ENCODE data around the genes HAPLN2, PRCC, ETV3, CD5L and OR10K1.

- RRBS = 0% methylated on average over 1 of the region's 10 CpGs
Measured at GRCh38 chr1:156496974-156497523, 3.5 kb downstream of the MEF2D start.

- RRBS = under 1% methylated on average over 44 of the region's 46 CpGs
Measured at GRCh38 chr1:156500856-156501317, 312 bp upstream of the MEF2D start.

- RRBS = no CpG with 5 or more reads among the region's 6 CpGs
Measured at GRCh38 chr1:156504008-156504693, 3.6 kb upstream of the MEF2D start.

DNA sequence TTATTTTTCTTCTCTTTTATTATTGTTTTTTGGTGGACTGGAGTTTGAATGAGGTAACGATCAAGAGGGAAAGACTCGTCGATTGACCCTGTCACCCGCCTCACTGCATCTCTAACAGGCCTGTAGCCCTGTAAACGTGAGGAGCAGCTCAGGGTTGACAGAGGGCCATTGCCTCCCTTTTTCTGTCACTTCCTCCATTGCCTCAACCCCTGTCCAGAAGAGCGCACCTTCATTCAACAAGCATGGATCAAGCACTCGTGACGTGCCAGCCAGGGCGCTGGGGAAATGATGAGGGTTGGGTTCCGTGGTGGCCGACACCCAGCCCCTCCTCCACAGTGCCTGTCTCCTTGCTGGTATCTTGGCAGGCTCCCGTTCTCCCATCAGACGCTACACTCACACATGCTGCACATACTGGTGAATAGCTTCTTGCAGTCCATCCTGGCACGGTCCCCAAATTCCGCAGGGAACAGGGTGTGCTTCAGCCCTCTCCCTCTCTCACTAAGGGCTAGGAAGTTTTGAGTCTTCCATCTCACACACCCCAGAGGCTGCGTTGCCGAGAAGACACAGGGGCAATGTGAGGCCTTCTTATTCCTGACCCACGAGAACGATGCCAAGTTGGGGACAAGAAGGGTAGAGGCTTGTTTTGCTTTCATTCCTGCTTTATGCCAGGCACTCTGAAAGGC, 10.0 kb upstream of the MEF2D start:
- RRBS = no CpG with 5 or more reads among the region's 19 CpGs

DNA sequence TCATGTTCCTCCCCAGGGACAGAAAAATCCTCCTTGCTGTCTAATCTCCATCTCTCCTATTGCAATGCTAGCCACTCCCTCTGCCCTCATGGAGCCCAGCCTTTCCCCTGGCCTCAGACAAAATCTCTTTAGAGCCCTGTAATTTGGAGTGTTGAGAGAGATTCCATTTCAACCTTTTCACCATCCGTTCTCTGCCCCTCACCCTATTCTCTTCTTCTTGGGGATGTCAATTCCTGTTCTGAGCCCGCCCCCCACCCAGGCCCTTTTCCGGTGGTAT, 306 bp upstream of the HAPLN2 start:
- RRBS = no CpG with 5 or more reads among the region's 3 CpGs

DNA sequence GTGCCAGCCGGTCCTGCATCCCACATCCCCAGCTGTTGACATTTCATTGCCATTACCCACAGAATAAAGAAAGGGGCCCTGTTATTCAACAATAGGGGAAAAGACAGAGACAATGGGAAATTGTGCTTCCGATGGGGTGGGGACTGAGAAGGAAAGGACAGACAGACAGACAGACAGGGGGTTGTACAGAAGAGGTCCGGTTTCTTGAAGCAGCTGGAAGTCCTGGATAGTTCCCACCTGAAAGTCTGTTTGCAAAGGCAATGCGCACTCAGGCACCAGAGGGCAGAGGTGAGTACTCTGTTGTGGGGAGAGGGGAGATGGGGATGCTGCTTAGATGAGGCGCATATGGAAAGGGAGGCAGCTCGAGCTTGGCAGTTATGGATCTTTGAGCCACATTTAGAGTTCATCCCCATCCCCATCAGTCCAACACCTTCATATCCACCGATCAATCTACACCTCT, at the start of gene HAPLN2:
Gene HAPLN2 (plus strand): TSS at position 168 of the 460 bp plus-strand sequence.
- RRBS = no CpG with 5 or more reads among the region's 7 CpGs

DNA sequence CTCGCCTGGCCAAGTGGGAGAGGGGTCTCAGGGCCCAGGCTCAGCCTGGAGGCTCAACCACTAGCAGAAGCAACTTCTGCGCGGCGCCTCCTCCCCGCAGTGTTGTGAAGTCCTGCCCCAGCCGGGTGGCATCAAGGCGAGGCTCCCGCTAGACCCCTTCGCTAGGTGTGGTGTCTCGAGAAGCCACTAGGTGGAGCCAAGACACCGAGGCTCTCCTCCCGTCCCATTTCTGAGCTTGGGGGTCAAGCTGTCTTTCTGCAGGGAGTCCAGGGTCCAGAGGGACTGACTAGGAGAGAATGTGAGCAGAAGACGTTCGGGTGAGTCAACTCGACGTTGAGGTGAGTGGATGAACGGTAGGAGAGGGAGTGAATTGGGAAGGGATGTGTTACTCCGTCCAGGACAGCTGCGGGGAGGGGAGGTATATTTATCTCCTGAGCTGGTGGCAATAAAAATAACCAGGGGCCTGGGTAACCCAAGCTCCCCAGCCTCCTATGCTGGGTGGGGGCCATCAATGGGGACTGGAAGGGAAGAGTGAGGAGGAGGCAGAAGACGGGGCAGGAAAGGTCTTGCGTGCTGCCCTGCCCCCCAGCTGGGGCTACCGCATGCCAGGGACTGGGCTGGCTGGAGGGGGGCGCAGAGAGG, 12.4 kb upstream of the NES start:
- RRBS = no CpG with 5 or more reads among the region's 23 CpGs

GRCh38 chr1:156697463-156698148, 7.8 kb downstream of the CRABP2 start:
- RRBS = no CpG with 5 or more reads among the region's 9 CpGs

DNA sequence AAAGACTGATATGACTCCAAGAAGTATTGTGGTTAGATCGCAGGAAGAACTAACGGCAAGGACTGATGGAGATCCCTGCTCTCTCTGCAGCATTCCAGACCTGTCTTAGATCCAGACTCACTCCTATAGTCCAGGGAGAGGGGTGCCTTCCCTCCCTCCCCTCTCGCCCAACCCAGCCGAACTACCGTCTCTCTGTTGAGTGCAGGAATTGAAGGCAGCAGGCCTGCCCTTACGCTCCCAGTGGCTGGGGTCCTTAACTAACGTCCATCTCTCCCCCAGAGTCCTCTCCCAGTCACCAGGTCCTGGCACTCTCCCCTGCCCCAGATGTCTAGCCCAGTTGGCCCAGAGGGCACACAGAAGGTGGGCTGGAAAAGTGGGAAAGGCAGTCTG, 1.2 kb downstream of the CRABP2 start:
- RRBS = no CpG with 5 or more reads among the region's 7 CpGs

DNA sequence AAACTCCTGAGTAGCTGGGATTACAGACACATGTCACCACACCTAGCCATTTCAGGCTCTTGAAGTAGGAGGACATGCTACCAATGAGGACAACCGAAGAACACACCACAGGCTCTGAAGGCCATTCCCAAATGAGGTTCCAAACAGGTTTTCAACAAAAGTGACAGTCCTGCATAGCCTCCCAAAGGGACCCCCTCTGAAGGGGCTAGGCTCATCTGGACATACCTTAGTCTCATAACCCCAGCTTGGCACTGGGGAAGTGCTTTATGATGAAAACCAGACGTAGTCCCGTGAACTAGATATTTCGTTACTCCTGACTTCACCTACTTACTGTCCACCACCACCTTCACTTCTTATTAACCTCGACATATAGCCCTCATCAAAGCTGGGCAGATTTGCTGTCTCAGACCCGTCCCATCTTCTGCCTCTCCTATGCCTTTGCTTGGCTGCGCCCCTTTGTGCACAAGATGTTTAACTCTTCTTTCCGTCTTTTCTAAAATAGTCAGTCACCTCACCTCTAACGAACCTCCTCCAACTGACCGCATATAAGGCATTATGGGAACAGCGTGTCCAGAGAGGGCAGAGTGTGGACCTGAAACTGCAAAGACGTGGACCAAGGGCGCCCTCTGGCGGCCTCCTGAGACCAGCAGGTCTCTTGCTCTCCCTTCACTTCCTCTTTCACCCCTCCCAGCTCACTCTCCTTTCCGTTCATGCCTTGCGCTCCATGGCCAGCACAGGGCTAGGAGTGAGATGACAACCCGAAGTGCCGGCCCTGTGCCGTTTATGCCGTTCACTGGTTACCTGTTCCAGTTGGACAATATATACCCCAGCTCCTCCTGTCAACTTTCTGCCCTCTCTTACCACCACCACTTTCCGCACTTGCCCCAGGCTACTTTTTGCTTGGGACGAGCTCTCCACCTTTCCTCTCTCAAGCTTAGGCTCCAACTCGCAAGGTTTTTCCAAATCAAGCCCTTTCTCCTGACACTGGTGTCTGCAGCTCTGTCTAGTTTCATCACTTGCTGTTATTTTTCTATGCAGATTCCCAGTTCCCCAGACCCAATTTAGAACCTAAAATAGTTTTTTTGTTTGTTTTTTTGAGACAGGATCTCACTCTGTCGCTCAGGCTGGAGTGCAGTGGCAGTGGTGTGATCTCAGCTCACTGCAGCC, 2.5 kb upstream of the METTL25B start:
- RRBS = no CpG with 5 or more reads among the region's 24 CpGs

GRCh38 chr1:156732695-156733590, 4.4 kb upstream of the ISG20L2 start:
- RRBS = no CpG with 5 or more reads among the region's 11 CpGs

- RRBS = no CpG with 5 or more reads among the region's 14 CpGs
Measured at GRCh38 chr1:156766185-156767022, 931 bp upstream of the PRCC start.

- RRBS = 1% methylated on average over 14 of the region's 36 CpGs
Measured at GRCh38 chr1:156767023-156767719, at the start of gene PRCC. Gene PRCC (plus strand): TSS chr1:156767535.

- RRBS = no CpG with 5 or more reads among the region's 15 CpGs
Measured at GRCh38 chr1:156898036-156898756, 4.7 kb downstream of the PEAR1 start.

DNA sequence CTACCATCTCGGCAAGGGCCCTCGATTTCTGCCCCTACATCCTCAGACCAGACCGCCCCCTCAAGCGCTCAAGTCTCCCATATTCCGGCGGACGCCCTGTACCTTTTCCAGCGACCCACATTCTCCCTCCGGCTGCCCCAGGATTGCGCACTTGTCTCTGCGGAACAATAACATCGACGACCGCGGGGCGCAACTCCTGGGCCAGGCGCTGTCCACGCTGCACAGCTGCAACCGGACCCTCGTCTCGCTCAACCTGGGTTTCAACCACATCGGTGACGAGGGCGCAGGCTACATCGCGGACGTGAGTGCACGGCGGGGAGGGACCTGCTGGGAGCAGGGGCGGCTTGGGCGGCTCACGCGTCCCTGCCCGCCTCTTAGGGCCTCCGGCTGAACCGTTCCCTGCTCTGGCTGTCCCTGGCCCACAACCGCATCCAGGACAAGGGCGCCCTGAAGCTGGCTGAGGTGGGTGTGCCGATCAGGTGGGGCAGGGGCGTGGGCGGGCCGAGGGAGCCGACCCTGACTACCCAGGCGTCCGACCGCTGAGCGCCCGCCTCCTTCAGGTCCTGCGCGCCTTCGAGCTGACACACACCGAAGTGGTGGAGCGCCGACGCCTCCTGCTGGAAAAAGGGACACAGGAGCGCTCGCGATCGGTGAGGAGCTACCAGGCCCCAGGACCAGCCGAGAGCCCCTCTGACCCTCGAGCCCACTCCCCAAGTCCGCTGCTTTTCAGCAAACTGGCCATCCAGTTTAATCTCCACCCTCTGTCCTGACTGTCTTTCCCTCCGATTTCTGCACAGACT, 7.1 kb downstream of the LRRC71 start:
- RRBS = 23% methylated on average over 7 of the region's 63 CpGs

DNA sequence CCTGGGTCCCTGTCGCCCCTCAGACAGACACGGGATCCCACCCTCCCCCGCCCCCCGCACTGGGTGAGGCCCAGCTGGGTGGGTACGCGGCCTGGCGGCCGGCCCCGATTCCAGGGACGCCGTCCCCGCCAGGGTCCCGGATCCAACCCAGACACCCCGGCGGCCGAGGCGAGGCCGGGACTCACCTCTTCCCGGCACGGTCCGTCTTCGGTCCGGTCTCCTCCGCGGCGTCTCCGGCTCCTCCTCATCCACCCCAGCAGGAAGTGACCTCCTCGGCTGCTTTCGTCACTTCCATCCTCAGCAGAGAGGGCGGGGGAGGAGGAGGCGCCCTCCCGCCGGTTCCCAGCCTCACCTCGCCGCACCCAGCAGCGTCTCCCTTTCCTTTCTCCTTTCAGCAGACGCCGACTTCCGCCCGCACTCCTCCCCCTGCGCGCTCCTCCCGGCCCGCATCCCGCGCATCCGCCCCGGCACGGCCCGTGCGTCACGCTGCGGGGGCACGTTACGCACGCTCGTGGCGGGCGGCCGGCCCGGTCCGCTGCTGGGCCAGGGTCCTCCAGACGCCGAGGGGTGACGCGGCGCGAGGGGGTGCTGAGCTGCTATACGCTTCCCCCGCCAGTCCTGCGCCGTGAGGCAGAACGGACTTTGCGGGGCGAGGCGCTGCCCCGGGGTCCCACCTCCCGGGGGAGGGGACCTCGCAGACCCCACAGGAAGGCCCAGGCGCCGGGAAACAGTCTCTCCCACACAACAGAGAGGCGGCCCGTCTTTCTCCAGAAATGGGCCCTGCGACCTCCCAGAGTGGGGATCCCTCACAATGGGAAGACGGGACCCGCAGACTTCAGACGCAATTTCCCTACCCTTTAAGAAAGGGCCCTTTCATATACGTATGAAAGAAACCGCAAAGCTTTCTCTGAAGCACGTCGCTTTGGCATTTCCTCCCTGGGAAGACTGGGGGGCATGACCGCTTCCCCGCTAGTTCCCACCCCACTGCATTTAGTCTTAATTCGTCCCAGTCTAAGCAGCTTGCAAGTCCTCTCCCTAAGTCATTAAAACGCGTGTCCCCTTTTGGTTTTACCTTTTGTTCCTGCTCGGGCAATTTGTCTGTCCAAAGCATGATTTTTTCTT, at the start of gene ETV3:
Gene ETV3 (minus strand): TSS at position 265 of the 1,122 bp plus-strand sequence.
- RRBS = 2% methylated on average over 29 of the region's 97 CpGs

GRCh38 chr1:157841500-157842278, at the start of gene CD5L:
Gene CD5L (minus strand): TSS chr1:157841808.
- RRBS = no CpG with 5 or more reads among the region's 6 CpGs

GRCh38 chr1:157995101-157996328, 2.1 kb downstream of the KIRREL1 start:
- RRBS = no CpG with 5 or more reads among the region's 14 CpGs

DNA sequence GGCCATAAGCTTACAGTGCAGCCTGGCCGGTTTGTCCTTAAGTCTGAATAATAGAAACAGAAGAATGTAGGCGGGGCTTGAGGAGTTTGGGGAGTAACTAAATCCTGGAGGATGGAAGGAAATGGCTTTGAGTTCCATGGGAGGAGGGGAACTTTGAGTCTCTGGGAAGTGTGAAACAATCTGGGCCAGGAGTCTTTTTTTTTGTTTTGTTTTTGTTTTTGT, 3.0 kb downstream of the SMIM42 start:
- RRBS = no CpG with 5 or more reads among the region's 2 CpGs

GRCh38 chr1:158461577-158461976, at the start of gene OR10K1:
Gene OR10K1 (plus strand): TSS chr1:158461834.
- RRBS = no CpG with 5 or more reads among the region's 1 CpG

Data from hTERT-HM (cell line).